ENCODE measurements around the genes PPM1F, PRAME and GGTLC2.

DNA sequence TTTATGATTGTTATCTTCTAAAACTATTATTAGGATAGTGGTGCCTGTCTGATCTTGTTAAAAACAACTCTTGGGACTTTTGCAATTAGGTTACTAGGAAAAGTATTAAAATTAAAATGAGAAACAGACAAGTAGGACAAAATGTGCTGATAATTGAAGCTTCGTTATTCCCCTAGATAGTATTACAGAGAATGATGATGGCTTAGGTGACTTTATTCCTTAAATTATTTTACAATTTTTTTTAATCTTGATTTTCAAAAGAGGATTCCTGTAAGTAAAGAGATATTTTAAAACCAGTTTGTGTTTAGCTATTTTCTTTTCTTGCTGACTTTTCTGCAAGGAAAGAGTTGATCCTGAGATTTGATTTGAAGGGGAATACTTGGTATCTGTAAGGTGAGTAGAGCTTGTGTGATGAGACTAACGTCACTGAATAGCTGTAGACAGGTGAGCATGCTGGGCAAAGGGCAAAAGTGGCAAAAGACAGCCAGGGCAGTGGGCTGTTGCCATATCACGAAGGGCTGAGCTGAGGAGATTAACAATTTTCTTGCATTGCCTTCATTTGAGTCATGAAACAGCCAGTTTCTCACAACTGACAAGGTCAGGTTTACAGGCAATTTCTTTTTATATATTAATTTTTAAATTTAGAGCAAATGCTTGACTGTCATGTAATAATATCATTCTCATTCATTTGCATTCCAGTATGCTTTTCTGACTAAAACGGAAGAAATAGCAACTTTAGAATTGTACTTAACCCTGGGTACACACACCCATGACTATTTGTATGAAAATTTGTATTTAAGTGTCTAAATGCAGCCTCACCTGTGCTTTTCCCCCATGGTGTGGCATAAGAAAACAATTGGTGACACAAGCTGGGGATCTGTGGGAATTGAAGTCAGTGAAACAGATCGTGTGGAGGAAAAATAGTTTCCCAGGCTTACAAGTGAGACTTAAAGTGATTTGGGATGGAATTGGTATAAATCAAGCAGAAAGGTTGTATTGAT, 21.1 kb downstream of the CRKL start:
- PRO-cap: no peak

DNA sequence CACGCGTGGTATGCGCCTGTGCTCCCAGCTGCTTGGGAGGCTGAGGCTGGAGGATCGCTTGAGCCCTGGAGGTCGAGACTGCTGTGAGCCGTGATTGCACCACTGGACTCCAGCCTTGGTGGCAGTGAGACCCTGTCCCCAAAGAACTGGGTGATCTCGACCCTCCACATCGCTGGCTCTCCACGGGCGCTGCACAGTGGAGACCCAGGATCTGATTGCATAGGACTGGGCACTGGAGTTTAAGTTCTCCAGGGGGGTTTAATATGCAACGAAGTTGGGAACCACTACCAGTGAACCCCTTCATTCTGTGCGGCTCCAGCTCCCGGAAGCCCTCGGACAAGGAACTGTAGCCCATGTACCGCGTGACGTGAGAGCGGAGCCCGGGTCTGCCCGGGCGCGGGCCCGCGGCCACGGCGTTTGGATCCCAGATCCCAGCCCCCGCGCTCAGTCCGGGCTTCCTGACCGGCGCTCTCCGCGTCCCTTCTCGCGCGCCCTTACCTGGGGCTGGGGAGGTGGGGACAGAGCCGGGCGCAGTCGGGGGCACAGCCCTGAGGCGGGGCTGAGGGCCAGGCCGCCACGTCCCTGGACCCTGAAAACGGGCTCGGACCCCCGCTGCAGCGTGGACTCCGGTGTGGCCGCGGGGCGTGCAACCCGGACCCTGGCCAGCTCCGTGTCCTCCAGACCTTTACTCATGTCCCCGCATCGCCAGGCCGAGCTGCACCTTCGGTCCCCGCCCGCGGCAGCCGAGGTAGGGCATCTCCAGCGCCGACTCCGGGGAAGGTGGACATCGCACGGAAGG, 10.1 kb upstream of the AIFM3 start:
- PRO-cap: no peak

GRCh38 chr22:20999964-21001070, 1.6 kb downstream of the THAP7 start:
- PRO-cap: no peak

DNA sequence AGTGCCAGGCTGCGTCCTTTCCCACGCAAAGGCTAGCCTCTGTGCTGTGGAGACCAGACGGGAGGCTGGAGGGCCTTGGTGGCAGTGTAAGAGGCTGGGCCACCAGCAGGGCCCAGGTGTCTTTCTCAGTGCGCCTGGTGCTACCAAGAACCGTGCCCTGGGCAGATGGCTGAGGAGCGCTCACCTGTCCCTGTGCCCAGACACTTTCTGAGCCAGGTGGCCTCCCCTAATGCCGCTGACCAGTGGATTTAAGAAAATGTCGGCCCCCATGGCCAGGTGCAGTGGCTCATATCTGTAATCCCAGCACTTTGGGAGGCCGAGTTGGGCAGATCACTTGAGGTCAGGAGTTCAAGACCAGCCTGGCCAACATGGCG, 11.4 kb upstream of the TMEM191C start:
- PRO-cap: no peak

- PRO-cap: no peak
These were observed 16.9 kb downstream of the YDJC start for GRCh38 chr22:21612766-21613442.

GRCh38 chr22:21622438-21623076, 7.3 kb downstream of the YDJC start:
- PRO-cap: no peak

DNA sequence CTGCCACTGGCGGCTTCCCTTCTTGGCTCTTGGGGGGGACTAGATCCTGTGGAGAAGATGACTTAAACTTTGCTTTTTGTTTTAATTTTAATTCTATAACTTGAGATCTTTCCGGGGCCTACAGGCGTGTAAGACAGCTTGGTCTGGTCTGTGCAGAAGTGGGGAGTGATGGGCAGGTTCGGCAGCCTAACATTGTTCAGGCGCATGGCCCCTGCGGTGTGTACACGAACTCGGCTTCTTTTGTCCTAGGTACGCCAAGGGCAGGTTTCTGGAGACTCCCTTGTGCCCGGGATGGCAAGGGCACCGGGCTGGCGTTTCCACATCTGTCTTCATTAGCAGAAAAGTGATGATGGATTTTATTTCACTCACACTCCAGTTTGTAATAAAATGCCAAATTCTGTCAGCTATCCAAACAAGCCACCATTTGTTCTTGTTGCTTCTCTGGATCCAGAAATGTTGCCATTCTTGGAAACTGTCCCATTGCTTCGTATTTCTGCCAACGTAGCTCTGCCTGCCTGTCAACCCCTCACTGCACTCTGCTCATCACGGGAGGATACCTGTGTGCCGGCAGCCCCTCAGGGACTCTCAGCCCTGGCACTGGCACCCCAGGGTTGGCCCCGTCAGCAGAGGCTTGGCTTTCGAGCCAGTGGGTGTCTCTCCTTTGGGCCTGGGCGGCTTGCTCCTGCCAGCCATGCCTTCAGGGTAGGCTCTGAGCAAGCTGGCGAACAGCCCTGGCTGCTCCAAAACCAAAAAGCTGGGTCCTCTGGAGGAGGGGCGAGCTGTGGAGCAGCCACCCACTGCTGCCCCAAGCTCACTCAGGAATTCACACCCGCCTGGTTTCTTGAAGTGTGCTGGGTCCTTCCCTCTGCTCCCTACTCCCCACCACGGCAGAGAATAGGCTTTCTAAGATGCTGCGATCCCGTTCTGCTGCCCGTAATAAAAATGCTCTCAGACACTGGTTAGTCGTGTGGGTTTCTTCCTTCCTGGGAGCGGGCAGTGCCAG, 6.4 kb downstream of the YDJC start:
- PRO-cap: no peak

GRCh38 chr22:21626894-21627529, 2.8 kb downstream of the YDJC start:
- PRO-cap: no peak

DNA sequence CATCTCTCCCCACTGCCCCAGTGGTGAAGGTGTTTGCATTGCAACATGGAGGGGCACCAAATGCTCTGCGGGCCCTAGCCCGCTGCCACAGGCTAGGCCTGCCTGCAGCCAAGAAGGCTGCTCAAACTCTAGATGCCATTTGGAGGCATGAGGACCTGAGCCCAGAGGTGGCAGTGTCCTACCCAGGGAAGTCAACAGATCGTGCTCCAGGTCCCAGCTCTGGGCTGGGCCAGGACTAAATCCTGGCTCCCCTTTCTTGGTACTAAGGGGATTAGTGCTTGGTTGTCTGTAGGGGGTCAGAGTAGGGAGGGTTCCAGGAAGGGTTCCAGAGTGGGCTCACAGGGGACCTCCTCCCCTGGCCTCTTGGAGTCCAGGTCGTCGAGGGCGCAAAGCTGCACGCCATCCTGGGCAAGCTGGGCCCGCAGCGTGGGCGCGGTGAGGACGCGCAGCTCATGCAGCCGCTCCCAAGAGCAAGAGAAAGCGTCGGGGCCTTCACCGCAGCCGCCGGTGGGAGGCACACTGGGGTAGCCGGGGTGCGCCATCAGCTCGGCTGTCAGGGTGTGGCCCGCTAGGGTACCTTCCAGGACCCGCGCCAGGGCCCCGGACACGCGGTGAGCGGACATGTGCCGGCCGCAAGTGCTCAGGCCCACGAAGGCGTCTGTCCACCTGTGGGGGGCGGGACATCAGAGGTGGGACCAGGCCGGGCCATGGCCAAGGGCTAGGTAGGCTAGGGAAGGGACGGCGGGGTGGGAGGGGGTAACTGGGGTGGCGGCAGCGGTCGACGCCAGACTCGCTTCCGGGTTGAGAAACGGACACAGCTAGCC, 1.5 kb downstream of the YDJC start:
- PRO-cap: no peak

DNA sequence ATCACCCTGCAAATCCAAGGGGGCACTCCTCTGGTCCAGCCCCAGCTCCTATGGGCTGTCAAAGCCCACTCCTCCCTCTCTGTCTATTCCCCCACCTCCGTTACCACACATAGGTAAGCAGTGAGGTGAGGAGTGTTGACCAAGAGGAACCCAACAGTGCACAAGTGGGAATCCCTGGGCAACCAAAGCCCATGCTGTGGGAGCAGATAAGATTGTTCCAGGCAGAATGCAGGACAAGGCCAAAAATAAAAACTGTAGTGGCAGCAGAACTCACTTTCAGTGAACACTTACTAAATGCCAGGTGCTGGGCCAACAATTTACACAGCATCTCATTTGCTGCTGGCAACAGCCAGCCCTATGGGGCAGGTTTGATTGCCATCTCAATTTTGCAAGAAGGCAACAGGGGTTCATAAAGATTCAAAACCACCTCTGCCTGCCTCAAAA, 8.8 kb downstream of the SDF2L1 start:
- PRO-cap: no peak

DNA sequence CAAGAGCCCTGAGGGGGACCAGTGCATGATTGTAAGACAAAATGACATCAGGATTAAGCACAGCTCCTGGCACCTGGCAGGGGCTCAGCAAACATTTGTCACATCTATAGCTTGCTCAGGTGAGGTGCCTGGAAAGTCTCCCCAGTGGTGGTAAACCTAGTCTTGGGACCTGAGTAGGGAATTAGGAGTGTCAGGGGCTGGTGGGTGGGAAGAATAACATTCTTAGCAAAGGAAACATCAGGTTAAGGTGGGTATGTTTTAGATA, 1.0 kb downstream of the YPEL1 start:
- PRO-cap: no peak

DNA sequence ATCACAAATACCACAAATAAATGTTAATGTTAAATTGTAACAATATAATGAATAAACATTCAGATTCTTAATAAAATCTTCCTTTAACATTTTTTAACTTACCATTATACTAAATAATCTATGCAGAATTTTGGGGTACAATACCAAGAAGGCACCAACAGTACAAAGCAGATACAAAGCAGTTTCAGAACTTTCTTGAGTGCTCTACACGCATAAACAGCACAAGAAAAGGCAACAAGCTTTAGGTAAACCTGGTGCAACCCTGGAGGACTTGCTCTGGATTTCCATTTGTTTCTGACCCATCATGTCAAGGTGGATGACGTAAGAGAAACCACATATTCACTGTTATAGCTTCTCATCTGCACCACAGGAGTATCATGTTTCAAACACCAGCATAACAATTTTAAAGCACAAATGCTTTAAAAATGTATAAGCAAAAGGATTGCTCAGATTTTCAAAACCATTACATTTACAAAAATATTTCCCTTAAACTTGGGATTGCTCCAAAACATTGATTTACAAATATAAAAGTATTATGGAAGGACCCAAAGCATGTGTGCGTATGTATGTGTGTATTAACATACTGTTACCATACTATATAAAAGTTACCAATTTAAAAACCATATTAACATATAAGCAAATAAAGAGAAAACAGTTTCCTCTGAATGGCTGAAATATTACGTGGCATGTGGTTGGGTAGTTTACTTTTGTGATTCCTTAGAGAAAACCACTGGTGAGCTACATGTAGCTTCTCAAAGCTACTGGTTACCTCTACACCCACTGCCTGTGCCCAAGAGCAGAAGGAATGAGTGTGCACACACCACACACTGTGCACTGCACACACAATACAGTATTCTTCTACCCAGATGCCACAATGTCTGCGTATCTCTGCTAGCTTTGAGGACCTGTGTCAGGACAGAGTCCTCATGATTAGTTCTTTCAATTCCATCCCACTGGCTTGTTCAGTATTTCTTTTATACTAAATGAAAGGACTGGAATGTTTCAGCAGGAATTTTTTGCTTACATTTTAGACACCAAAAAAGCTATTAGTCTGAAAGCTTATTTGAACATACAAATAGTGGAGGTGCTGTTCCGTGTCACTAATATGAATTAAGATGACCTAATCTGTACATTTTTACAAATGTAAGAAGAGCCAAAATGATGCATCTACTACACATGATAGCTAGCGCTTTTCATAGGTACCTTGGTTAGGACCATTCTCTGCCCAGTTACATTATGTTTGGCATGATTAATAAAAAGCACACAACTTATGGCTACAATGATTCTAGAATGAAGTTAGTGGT, 25.4 kb upstream of the YPEL1 start:
- PRO-cap: no peak

GRCh38 chr22:21836799-21837720, 30.4 kb downstream of the MAPK1 start:
- PRO-cap: bidirectional peak, plus-strand start at chr22:21837426, minus-strand start at chr22:21837301

DNA sequence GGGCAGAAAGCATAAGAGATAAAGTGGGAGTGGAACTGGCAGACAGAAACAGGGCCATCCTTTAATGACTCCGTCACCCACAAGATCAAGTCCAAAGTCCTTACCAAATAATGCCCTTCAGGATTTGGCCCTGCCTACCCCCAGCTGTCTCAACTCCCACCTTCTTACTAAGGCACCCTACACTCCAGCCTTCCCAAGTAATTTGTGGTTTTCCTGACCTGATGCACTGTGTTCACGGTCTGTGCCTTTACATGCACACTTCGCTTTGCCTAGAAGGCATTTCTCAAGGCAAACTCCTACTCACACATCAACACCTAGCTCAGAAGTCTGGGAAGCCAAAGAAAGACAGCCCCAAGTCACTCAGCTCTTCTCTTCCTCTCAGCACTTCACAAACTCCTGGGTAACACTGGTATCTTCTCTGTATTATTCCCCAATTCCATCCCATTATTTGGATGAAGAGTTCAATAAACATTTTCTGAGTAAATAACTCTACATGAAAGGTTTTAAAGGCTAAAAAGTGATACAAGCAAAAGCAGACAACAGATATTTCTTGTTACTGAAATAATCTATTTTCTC, 5.9 kb downstream of the MAPK1 start:
- PRO-cap: no peak

DNA sequence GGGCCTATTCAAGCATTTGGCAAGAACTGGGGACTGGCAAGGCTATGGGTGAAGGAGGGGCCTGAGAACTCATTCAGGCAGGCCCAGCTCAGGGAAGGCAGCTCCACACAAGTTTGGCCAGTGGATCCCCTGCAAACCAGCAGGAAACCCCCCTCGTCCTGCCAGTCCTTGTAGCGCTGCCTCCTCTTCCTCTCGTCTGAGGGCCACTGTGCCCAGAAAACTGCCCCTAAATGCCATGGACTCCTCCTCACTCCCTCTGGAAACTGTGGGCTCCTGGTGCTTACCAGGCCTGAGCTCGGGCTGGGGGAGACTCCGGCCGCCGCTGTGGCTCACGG, 15.3 kb downstream of the PPM1F start:
- PRO-cap: no peak

DNA sequence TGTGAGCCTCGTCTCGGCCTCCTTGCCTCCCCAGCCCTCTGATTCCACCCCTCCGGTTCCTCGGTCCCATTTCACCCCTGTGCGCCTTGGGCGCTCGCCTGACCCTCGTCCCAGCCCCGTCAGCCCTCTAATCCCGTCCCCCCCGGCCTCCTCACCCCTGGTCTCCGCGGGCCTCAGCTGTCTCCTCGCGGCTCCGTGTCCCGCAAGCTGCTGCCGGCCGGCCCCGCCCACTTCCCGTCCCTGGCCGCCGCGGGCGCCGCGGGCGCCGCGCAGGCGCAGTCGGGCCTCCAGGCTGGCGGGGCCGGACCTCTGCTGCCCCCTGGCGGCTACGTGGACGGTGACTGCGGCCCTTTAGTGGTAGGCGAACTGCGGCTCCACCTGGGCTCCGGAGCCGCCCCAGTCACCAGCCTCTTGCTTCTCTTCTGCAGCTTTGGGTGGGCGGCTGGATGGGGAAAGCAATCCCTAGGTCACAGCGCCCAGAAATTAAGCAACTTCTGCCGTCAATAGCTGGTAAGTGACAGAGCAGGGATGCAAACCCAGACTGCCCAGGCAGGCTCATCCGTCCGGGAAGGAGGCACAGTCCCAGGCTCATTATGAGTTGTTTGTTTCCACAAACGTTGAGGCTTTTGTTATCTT, at the start of gene PPM1F:
Gene PPM1F, minus strand, starts transcription at position 212 of the 636 bp plus-strand sequence.
- PRO-cap: bidirectional peak, plus-strand start at position 337 of the sequence, minus-strand start at position 212 of the sequence

- PRO-cap: no peak
These were observed 5.9 kb upstream of the PPM1F start for GRCh38 chr22:21958338-21959102.

GRCh38 chr22:21994735-21994983, 12.1 kb upstream of the TOP3B start:
- PRO-cap: no peak

- PRO-cap: no peak
These were observed at the start of gene PRAME for GRCh38 chr22:22558902-22559827. Gene PRAME (minus strand): TSS chr22:22559265.

GRCh38 chr22:22644444-22644762, at the start of gene GGTLC2:
Gene GGTLC2 (plus strand): TSS chr22:22644614.
- PRO-cap: no peak

All from cardiac septum (tissue), 1 donor.